ENCODE measurements around the genes C1QTNF3 and SLC1A3.

- RRBS, result no CpG with 5 or more reads among the region's 8 CpGs
CAGE:
- cytosol, long polyA plus RNA, result no peak
- long polyA plus RNA, result no peak
- nucleus, long polyA plus RNA, result no peak
These were observed 84.8 kb downstream of the ADAMTS12 start for GRCh38 chr5:33806870-33807471.

DNA sequence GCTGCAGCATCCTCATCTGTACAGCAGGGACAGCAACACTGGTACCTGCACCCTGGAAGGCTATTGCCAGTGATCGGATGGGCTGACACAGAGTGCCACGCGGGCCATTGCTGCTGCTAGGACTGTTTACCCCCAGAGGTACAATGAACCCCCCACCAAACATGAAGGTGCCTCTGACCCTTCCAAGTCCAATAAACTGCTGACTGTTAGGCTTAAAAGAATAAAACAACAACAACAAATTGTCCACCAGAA is 1.0 kb downstream of the ADAMTS12 start:
- RRBS, result no CpG with 5 or more reads among the region's 3 CpGs
CAGE:
- cytosol, long polyA plus RNA, result no peak
- long polyA plus RNA, result no peak
- nucleus, long polyA plus RNA, result no peak

- RRBS, result no CpG with 5 or more reads among the region's 5 CpGs
CAGE:
- cytosol, long polyA plus RNA, result no peak
- long polyA plus RNA, result no peak
- nucleus, long polyA plus RNA, result no peak
These were observed 10.6 kb downstream of the AMACR start for GRCh38 chr5:33997300-33997589.

GRCh38 chr5:34026098-34026536 is 16.9 kb downstream of the C1QTNF3 start:
- RRBS, result no CpG with 5 or more reads among the region's 5 CpGs
CAGE:
- cytosol, long polyA plus RNA, result no peak
- long polyA plus RNA, result no peak
- nucleus, long polyA plus RNA, result no peak

- RRBS, result no CpG with 5 or more reads among the region's 17 CpGs
CAGE:
- cytosol, long polyA plus RNA, result no peak
- long polyA plus RNA, result no peak
- nucleus, long polyA plus RNA, result no peak
These were observed at the start of gene C1QTNF3 for GRCh38 chr5:34042555-34043545. TSS of gene C1QTNF3 (minus strand) at chr5:34043213.

DNA sequence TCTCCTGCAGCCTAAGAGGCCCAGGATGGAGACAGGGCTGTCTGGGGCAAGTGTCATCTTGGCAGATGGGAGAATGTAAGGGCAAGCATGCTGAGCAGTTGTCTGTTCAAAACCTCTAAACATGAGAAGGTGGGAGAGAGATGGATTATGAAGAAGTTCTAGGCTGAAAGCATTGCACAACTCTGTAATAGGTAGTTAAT is 244.5 kb upstream of the RAI14 start:
CAGE:
- cytosol, long polyA plus RNA, result no peak
- long polyA plus RNA, result no peak
- nucleus, long polyA plus RNA, result no peak

DNA sequence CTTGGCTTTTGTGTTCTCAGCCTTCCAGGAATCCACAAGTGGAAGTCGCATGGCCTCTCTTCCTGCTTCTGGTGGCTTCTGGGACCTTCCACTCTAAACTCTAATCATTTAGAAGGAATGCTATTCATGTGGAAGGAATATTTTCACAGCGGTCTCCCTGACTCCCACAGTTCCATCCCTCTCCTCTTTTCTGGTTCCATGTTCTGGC is 7.3 kb upstream of the RAI14 start:
- RRBS, result no CpG with 5 or more reads among the region's 2 CpGs
CAGE:
- cytosol, long polyA plus RNA, result no peak
- long polyA plus RNA, result no peak
- nucleus, long polyA plus RNA, result no peak

DNA sequence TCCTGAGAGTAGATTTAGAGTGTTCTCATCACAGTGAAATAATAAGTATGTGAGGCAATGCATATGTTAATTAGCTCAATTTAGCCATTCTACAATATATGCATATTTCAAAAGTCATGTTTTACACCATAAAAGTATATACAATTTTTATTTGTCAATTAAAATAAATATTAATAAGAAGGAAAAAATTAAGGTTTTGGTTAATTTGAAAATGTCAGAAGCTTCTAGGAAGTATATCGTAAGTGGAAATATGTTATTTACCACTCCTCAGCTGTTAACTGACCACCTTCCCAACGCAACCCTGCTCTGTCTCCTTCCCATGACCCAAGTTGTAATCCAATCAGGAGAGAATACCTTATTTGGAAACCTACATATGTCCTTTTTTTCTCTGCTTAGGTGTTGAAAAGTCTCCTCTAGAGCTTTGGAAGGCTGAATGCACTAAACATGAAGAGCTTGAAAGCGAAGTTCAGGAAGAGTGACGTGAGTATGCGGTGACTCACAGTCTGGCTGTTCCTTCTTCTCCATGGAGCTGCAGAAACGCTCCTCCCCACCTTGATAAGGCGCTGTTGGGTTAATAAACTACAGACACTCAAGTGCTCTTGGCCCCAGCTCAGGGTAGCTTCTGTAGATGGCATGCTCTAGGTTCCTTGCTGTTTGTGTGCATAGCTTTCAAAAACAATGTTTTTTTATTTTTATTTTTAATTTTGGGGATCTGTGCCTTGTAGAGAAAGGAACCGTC is 30.5 kb downstream of the RAI14 start:
- RRBS, result no CpG with 5 or more reads among the region's 8 CpGs
CAGE:
- cytosol, long polyA plus RNA, result no peak
- long polyA plus RNA, result no peak
- nucleus, long polyA plus RNA, result no peak

DNA sequence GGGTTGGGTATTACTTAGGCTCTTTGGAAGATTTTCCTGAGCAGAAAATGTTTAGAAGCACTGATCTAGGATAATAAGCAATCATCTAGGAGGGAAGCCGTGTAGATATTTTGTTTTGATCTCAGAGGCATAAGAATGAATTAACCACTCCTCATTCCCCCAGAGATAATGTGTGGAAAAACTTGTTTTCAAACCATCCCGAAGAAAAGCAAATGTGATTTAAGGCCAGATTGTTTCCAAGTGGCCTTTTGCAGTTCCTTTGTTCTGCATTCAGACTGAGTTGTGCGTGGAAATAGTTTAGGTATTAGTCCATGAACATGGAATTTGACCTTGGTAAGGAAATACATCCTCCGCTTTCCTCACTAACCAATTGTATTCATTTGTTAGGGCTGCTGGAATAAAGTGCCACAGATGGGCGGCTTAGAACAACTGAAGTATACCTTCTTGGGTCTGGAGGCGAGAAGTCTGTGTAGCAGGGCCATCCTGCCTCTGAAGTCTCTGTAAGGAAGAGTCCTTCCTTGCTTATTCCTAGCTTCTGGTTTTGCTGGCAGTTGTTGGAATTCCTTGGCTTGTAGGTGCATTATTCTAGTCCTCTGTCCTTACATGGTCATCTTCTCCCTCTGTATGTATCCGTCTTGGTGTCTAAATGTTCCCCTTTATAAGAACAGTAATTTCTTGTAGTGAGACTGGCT is 53.7 kb downstream of the RAI14 start:
- RRBS, result no CpG with 5 or more reads among the region's 7 CpGs
CAGE:
- cytosol, long polyA plus RNA, result no peak
- long polyA plus RNA, result no peak
- nucleus, long polyA plus RNA, result no peak

- RRBS, result no CpG with 5 or more reads among the region's 3 CpGs
CAGE:
- cytosol, long polyA plus RNA, result no peak
- long polyA plus RNA, result no peak
- nucleus, long polyA plus RNA, result no peak
These were observed 30.1 kb downstream of the TTC23L start for GRCh38 chr5:34868893-34869706.

- RRBS, result no CpG with 5 or more reads among the region's 3 CpGs
CAGE:
- cytosol, long polyA plus RNA, result no peak
- long polyA plus RNA, result no peak
- nucleus, long polyA plus RNA, result no peak
These were observed 5.4 kb upstream of the DNAJC21 start for GRCh38 chr5:34923750-34924520.

DNA sequence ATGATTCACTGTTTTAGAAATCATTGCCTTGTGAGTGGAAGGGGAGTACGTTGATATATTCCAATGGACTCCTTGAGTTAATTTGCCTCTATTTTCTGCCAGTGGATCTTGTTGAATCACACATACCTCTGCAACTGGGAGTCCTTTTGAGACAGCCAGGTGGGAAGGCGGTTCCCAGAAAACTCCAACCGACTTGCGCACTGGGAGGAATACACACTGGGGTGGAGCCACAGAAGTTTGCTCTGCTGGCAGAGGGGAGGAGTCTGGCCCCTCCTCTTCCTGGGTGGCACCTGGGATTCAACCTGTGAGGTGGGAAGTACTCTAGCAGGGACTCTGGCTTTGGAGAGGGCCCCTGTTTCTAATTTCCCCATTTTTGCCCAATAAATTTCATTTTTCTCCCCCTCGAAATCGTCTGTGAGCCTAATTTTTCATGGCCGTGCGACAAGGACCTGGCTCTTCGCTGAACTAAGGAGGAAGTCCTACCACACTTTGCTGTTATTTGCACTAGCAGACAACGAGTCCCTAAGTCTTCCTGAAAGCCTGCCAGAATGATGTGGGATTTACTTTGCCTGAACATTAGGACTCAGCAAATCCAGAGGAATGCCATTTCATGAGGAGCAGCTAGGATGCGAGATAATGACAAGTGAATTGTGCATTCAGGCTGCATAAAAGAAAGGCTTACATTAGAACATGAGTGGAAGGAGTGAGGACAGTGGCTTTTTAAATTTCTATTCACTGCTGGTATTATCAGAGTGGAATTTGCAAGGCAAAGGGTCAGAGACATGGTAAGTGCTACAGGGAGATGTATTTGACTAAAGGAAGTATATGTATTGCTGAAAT is 67.2 kb downstream of the PRLR start:
- RRBS, result no CpG with 5 or more reads among the region's 11 CpGs
CAGE:
- cytosol, long polyA plus RNA, result no peak
- long polyA plus RNA, result no peak
- nucleus, long polyA plus RNA, result no peak

DNA sequence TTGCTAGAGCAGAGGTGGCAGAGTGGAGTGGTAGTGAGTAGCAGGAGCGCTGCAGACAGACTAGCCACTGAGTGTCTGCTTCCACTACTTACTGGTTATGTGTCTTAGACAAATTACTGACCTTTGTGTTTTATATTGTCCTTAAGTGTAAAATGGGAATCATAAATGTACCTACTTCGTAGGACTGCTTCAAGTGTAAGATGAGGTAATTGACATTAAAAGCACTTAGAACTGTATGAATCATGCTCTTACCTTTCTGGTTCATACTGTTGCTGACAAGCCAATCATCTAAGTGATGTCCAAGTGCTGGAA is 12.5 kb upstream of the PRLR start:
- RRBS, result no CpG with 5 or more reads among the region's 2 CpGs
CAGE:
- cytosol, long polyA plus RNA, result no peak
- long polyA plus RNA, result no peak
- nucleus, long polyA plus RNA, result no peak

GRCh38 chr5:35822382-35823027 is 34.2 kb upstream of the IL7R start:
- RRBS, result no CpG with 5 or more reads among the region's 10 CpGs
CAGE:
- cytosol, long polyA plus RNA, result no peak
- long polyA plus RNA, result no peak
- nucleus, long polyA plus RNA, result no peak

DNA sequence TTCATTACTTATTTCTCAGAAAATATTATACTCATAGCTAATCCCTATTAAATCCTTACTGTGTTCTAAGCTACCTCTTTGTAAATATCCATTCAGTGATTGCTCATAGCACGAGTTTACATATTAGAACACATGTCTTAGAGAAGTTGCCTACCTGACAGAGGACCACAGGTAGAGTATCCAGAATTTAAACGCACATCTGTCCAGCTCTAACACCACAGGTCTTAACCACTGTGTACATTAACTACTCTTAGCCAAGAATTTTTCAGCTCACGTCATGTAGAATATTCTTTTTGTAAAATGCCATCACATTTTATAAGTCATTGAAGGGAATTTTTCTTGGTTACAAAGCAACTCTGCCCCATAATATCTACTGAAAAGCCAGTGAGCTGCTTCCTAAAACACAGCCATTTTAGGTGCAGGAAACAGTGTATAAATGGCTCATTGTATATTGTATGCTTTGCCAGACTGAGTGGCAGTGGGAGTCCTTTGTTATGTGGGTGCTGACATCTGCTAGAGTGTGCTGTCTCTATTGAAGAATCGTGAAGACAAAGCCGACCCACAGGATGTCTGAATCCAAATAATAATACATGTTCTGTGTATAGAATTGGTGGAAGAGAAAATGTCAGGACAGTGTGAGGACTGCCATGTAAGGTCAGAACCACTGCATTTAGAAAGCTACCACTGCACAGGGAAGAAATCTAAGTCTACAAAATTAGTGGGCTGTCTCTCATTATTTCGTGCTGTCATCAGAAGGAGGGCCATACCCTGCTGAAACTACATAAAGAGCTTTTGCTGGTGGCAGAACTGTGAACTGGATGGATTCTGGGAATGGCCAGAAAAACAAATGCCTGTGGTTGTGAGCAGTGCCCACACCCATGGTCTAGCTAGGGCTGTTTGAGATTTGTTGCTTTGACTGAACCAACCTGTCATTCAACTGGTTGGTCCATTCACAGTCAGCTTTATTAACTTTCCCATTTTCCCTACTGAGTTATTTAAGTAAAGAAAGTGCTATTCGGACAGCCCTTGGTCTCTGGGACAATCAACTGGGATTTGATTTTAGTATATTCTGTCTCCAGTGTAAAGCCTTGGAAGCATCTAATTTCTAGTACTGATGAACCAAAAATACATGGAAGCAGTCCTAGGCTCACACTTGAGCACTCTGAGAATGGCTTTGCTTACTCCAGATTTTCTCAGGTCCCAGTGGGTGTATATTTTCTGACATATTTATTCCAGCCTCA is 2.4 kb downstream of the IL7R start:
- RRBS, result no CpG with 5 or more reads among the region's 7 CpGs
CAGE:
- cytosol, long polyA plus RNA, result no peak
- long polyA plus RNA, result no peak
- nucleus, long polyA plus RNA, result no peak

DNA sequence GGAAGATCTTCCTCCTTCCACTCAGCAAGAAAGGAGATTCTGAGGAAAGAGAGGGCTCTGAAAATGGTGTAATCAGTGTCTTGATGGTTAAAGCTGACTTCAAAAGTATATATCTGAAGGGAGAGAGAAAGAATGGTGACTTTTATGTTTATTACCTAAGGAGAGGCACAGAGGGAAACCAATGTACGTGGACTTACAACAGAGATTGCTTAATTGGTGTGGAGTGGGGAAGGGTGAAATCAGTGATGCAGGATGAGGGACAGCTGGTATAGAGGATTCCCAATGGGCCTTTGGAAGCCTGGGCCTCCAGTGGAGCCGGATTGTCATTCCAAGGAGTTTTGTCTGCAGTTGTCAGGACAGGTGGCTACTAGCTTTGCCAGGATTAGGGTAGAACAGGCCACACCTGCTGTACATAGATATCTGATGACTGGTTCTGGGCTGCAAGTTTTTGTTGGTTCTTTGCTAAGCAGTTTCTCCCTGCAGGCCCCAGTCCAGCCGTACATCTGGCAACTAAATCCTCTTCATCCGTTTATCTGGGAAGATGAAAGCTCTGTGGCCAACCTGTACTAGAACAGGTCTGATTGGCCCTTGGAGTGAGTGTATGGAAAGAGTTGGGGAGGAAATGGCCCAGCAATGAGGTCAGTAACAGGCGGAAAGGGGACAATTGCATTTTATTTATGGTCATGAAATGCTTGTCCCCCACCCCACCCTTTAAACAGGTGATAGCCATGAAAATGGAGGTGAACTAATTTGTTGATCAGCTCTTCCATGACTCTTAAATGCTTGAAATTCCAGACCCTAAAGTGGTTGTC is 4.3 kb downstream of the SKP2 start:
- RRBS, result no CpG with 5 or more reads among the region's 5 CpGs
CAGE:
- cytosol, long polyA plus RNA, result no peak
- long polyA plus RNA, result no peak
- nucleus, long polyA plus RNA, result no peak

GRCh38 chr5:36403993-36404701 is 102.4 kb upstream of the RANBP3L start:
- RRBS, result 89% methylated on average over 2 of the region's 8 CpGs
CAGE:
- cytosol, long polyA plus RNA, result no peak
- long polyA plus RNA, result no peak
- nucleus, long polyA plus RNA, result no peak

DNA sequence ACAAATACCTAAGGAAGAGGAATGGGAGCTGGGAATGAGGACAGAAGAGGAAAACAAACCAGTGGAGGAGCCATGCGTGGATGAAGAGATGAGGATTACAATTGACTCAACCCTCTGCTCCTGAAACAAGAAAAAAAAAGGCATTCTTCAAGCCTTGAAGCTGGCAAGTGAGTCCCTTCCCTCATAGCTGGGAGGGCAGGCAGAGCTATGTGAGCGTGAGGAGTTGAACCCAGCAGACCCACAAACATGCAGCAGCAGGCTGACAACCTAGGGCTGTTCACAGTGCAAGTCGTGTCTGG is 125.1 kb upstream of the SLC1A3 start:
- RRBS, result no CpG with 5 or more reads among the region's 3 CpGs
CAGE:
- cytosol, long polyA plus RNA, result no peak
- long polyA plus RNA, result no peak
- nucleus, long polyA plus RNA, result no peak

DNA sequence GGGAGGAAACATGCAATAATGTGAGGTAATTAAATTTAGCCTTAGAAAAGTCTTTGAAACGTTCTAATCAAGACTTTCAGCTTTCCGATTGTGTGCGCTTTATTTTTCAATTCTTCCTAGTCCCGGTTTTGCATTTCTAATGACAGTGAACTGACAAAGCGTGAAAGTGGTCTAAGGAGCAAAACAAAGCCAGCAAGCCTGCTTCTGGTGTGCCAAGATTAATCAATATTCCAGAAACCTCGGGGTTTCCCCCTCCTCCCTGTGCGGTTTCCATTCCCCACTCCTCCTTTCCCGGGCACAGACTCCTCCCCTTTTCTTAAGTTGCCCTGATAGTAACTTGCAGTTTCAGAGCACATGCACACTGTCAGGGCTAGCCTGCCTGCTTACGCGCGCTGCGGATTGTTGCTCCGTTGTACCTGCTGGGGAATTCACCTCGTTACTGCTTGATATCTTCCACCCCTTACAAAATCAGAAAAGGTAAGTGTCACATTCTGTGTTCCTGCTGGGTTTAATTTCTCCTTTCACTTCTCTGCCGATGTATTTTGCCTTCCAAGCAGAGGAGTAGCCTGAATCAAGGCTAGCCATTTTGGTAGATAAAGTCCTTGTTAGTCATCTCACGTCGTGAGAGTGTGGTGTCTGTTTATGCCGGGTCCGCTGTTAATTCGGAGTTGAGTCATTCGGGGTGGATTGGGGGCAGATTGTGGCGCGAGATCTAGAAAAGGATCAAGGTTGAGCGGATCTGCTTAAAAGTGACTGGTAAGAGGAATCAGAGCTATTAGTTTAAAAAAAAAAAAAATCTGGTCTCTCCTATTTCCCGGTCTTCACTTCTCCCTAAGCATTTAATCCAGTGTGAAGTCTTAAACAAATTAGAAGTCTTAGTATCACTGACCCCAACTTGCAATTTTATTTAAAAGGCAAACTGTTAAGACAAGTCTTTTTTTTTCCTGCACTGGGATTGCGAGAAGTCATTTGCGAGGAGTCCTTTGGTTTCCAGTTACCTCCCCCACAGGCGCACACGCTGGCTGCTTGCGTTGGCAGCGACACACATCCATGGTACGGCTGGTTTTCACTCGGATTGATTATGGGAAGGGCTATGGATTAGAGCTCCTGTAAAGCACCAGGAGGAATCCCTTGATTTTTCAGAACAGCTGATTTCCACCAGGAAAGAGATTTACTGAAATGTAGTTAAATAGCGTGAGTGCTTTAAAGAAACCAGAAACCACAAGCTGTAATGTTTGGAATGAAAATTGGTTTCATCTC is at the start of gene SLC1A3:
TSS of gene SLC1A3 (plus strand) at position 348 of the 1,260 bp plus-strand sequence.
- RRBS, result no CpG with 5 or more reads among the region's 34 CpGs
CAGE:
- cytosol, long polyA plus RNA, result start-site peak on the plus strand centred at position 354 of the sequence, 15 bp wide, 399 reads
- long polyA plus RNA, result start-site peak on the plus strand centred at position 354 of the sequence, 15 bp wide, 596 and 562 reads in 2 replicates
- nucleus, long polyA plus RNA, result start-site peak on the plus strand centred at position 353 of the sequence, 13 bp wide, 707 reads

GRCh38 chr5:36655005-36655624 is 48.7 kb downstream of the SLC1A3 start:
- RRBS, result no CpG with 5 or more reads among the region's 5 CpGs
CAGE:
- cytosol, long polyA plus RNA, result no peak
- long polyA plus RNA, result no peak
- nucleus, long polyA plus RNA, result no peak